Metastatic Breast Carcinoma in the Brain (tissue), 10 donors: ENCODE results near the gene RFC3.

DNA sequence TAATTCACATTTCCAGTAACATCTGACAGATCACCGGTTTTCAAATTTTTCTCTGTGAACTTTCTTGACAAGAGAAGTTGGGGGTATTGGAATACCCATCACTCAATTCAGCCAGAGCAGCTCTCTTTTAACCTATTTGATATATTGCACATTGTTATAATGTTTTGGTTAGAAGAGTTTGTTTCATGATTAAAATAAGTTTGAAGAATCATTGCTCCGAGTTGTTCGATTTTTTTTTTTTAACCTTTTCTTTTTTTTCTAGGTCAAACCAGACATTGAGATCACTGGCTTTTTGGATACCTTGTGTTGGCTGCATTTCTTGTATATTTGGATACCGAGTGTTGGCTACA lies 42.8 kb downstream of the PDS5B start:
- PRO-cap, 10 experiments = no peak in any of the 10 experiments

- PRO-cap, 10 experiments = no peak in any of the 10 experiments
Measured at GRCh38 chr13:32672220-32672783, 86.0 kb downstream of the PDS5B start.

DNA sequence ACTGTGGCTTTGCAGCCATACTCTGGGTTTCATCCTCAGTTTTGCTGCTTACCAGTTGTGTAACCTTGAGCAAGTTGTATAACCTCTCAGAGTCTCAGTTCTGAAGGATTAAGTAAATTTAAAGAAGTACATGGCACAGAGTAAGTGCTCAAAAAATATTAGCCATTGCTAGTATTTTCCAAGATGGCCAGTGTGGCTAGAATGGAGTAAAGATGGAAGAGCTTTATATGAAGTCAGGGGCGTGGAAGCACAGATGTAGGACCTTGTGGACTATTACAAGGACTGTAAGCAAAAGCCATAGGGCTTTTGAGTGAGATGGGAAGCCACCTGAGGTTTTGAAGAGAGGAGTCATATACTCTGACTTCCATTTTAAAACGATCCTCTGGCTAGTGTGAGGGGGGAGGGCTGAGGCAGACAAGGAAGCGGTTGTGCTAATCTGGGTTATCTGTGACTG lies 203.7 kb downstream of the PDS5B start:
- PRO-cap, 10 experiments = no peak in any of the 10 experiments

DNA sequence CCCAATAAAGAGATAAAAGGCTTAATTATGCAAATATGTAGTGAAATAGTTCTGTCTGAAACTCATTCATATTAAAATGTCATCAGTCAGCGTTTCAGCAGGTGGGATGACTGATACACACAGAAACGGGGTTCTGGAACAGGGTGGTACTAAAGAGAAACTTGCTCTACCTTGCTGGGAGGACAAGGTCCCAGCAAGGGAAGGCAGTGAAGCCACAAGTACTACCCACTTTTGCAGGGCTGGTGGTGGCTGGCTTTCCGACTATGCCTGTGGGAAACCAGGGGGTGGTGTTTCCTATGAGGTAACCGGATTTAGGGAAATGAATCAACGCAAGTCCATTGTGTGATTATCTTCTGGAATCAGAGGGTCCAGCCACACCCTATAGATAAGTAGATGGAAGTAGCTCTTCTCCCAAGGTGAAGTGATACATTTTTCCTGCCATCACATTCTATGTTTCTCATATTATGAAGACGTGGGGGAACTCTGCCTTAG lies 76.3 kb downstream of the KL start:
- PRO-cap, 10 experiments = no peak in any of the 10 experiments

GRCh38 chr13:33175044-33175386 lies 110.5 kb downstream of the STARD13 start:
- PRO-cap, 10 experiments = no peak in any of the 10 experiments

GRCh38 chr13:33248543-33249084 lies 36.9 kb downstream of the STARD13 start:
- PRO-cap, 10 experiments = no peak in any of the 10 experiments

- PRO-cap, 10 experiments = no peak in any of the 10 experiments
Measured at GRCh38 chr13:33261410-33262116, 24.0 kb downstream of the STARD13 start.

DNA sequence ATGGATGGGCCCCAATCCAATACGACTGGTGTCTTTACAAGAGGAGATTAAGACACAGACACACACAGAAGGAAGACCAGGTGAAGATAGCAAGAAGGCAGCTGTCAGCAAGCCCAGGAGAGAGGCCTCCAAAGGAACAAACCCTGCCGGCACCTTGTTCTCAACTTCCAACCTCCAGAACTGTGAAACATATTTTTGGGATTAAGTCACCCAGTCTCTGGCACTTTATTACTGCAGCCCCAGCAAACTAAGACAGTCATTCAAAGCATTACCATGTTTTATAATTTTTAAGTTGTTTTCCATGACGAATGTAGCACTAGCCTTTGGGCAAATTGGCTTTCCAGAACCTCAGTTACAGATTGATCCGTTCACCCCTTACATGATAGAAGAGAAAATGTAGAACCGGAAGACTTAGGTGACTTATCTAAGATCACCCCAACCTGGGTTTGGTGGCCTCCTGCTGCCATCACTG lies 11.2 kb downstream of the STARD13 start:
- PRO-cap, 10 experiments = no peak in any of the 10 experiments

DNA sequence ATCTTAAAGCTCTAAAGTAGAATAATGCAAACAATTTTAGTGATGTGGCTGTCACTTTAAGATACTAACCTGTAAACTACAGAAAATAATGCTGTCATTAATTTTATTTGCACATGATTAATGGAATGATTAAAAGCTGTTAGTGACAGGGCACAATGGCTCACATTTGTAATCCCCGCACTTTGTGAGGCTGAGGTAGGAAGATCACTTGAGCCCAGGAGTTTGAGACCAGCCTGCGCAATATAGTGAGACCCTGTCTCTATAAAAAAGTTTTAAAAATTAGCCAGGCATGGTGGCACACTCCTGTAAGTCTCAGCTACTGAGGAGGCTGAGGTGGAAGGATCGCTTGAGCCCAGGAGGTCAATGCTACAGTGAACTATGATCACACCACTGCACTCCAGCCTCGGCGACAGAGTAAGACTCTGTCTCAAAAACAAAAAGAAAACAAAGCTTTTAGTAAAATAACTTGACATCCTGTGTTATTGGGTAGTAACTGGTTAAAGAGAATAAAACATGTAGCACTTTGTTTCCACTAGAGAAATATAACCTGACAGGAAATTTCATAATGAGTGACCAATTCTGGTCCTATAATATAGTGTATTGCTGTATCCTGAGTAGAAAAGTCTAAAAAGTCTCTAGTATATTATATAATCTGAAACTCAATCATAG lies 2.8 kb downstream of the STARD13 start:
- PRO-cap, 10 experiments = no peak in any of the 10 experiments

- PRO-cap, 10 experiments = no peak in any of the 10 experiments
Measured at GRCh38 chr13:33284754-33285401, 677 bp downstream of the STARD13 start.

GRCh38 chr13:33322086-33322820 lies 36.7 kb upstream of the STARD13 start:
- PRO-cap, 10 experiments = no peak in any of the 10 experiments

DNA sequence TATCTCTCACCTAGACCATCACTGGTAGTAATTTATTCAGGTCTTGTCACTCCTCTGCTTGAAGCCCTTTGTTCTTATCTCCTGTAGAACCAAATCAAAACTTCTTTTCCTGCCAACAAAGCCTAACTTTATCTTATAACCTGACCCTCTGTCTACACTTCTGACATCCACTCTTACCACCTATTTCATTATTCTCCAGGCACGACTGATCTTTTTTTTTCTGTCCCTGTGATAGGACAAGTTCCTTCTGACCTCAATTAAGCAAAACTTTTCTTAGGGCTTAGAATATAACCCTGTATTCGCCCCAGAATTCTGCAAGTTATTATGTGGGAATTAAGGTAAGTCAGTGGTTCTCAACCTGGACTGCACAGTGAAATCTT lies 58.2 kb upstream of the STARD13 start:
- PRO-cap, 10 experiments = no peak in any of the 10 experiments

DNA sequence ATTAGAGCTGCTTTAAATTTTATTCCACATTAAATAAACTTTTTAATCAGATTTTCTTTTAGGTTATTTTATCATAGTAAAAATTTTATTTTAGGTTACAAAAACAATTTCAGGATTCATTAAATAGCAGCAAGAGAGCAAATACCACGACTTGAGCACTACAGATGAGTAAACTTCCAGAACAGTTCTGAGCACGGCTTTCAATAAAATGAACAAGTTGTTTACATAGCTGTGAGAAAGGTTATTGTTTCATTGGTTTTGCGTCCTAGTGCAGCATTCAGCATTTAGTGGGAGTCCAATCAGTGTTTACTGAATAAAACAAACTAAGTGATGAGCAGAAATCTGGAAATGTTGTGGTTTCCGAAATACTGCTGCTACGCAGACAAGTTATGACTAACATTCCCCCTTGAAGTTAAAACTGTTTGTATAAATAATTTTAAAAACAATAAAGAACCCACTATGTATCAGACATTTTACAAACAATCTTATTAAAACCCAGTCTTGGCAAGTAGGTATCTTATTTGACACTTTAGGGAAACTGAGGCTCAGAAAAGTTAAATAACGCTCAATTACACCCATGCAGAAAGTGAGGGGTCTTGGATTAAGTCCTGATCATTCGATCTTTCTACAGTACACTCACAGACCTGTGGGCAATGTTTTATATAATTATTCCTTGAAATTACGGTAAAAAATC lies 251.5 kb upstream of the STARD13 start:
- PRO-cap, 10 experiments = peak in 1 of 10 experiments; most common minus-strand start position 210 of the sequence (in 1)

DNA sequence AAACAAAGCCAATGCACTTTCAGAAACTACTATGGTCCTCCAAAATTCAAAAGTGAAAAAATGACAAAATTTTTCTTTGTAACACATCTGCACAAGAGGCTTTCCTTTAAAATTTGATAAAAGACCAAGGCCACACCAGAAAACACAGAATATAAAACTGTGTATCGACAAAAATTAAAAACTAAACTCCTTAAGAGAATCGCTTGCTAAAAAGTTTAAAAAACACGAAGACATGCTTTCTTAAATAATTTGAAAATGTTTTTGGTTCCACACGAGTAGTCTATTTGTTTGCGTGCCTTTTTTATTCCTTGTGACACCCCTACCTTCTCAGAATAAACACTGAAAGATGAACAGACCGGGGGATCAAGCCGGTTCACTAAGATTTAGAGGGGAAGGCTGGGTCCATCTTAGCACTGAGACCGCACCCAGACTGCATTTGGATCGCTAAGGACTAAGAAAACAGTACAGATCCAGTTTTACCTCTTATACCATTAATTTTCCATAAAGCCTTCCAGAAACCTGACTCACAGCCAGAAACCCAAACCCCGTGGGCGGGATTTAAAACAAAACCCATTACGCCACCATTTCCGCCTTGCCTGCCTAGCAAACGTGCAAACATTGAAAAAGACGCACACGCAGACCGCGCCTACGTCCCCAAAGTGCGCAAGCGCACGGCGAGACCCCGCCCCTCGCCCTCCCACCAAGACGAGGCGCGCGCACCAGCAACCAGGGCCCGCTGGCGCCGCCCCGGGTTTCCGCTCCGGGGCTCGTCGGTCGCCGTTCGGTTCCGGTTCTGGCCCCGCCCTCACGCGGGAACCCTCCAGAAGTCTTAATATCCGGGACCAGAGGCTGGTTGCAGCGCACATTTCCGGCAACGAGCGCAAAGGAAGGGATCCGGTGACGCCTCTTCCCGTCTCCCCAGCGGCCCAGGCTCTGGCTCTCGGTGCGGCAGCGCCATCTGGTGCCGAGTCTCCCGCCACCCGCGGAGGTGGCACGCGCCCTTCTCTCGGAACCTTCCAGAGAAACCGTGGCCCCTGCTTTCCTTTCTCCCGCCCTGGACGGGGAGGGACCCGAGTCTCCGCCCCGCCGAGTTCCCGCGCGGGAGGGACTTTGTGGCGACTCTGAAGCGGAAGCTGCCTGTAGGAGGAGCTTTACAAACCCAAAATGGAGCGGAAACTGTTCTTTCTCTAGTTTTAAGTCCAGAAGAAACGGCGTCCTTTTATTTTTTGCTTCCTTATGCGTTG lies 256.7 kb upstream of the STARD13 start:
- PRO-cap, 10 experiments = peak in 10 of 10 experiments; most common plus-strand start position 700 of the sequence (in 3); most common minus-strand start position 641 of the sequence (in 4)

DNA sequence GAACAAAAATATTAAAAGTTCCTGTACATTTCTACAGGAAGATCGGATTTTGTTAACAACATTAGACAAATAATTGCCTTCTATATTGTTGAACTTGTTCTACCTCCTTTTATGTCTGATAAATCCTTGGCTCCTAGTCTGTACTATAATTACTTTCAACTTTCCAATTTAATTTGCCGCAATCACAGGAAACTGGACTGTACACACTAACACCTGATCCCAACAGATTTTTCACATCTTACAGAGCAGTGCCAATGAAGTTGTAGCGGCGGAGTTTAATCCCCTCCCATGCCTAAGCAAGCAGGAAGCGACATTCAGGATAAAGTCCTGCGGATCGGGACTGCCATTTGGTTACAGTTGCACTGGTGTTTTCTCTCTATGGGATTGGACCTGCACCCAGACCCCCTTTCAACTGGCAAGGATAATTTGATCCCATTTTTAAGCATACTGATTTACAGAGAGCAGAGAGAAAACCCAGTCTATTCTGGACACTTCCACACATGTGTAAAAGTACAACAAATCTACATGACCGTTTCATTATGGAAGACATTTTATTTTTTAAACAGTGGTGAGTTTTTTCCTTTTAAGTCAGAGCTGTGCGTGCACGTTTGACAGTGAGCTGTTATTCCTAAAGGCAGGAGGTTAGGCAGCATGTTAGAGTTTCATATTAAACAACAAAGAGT lies 141.9 kb upstream of the RFC3 start:
- PRO-cap, 10 experiments = peak in 2 of 10 experiments; most common plus-strand start position 322 of the sequence (in 1); most common minus-strand start position 224 of the sequence (in 2)

GRCh38 chr13:33728068-33728705 lies 89.8 kb upstream of the RFC3 start:
- PRO-cap, 10 experiments = peak in 1 of 10 experiments; most common plus-strand start chr13:33728468 (in 1); most common minus-strand start chr13:33728292 (in 1)

DNA sequence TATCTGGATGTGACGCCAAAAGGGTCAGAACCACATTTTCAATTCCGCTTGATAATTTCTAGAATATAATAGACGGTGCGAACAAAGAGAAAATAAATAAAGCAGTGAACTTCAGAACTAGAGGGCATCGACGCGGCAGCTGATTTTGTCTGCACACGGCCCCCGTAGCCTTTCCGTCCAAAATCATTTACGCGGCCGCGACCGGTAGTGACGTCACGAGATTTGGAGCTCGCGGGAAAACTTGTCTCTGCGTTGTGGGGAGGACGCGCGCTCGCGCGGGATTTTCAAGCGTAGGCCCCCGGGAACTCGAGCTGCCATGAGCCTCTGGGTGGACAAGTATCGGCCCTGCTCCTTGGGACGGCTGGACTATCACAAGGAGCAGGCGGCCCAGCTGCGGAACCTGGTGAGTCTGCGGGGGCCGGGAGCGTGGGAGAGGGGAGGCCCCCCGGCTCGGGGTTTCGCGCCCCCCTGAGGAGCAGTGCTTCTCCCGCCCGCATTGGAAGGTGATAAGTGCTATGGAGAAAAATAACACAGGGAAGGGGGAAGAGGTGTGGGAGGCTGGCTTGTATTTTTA lies at the start of gene RFC3:
Gene RFC3, plus strand, starts transcription at position 287 of the 574 bp plus-strand sequence.
- PRO-cap, 10 experiments = peak in 10 of 10 experiments; most common plus-strand start position 244 of the sequence (in 4); most common minus-strand start position 185 of the sequence (in 6)

DNA sequence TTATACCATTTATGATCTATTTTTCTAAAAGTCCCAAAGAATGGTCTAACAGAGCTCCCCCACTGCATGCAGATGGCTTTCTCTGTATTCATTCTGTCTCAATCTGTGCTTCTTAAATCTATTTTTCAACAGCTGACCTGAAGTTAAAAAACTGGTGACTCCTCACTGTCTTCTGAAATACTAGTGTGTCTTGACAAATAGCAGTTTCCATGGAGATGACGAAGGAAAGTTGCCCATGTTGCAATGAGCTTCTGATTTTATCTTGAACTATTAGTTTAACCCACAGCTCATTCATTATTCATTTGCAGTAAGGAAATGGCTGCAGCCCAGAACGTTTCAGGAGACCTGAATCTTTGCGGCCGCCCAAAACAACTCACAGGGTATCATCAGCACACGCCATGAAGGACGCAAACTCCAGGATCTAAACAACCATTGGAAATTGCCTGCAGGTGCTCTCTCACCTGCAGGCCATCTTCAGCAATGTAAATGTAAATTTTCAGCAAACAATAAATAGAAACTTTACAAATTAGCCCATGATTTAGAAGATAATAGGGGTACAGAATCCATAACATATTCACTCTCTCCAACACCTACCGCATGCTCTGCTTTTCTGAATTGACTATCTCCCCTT lies 142.5 kb downstream of the DCLK1 start:
- PRO-cap, 10 experiments = peak in 2 of 10 experiments; most common plus-strand start position 301 of the sequence (in 2); most common minus-strand start position 105 of the sequence (in 1)

GRCh38 chr13:36030721-36031223 lies 100.4 kb downstream of the DCLK1 start:
- PRO-cap, 10 experiments = no peak in any of the 10 experiments

- PRO-cap, 10 experiments = no peak in any of the 10 experiments
Measured at GRCh38 chr13:36303883-36304782, 6.5 kb upstream of the CCDC169 start.